GM23248 (cell line): ENCODE data around the gene PHF14.

DNA sequence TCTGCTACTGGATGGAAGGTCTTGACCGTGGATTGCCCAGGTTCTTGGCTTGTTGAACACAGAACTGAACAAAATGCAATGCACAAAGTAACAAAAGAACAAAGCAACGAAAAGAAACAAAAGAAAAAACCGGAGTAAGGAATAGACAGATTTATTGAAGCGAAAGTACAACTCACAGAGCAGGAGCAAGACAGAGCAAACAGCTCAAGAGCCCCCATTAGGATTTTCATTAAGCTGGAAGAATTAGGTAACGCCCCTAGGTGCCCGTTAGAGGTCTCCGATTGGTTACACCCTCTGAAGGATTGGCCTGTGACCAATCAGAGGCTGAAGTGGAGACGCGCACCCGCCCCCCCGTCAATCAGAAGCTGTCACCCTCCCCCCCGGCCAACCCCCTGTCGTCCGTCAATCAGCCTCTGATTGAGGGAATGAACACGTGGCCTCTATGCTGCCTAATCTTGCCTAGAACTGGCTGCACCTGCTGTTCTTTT, 1.0 kb upstream of the CCZ1B start:
- RAMPAGE, long total RNA, result no peak

- RAMPAGE, long total RNA, result no peak
These were observed 164.3 kb upstream of the CCZ1B start for GRCh38 chr7:6990387-6990818.

- RAMPAGE, long total RNA, result no peak
These were observed 502 bp upstream of the C1GALT1 start for GRCh38 chr7:7181622-7182461.

- RAMPAGE, long total RNA, result no peak
These were observed 22.5 kb downstream of the COL28A1 start for GRCh38 chr7:7513243-7513528.

DNA sequence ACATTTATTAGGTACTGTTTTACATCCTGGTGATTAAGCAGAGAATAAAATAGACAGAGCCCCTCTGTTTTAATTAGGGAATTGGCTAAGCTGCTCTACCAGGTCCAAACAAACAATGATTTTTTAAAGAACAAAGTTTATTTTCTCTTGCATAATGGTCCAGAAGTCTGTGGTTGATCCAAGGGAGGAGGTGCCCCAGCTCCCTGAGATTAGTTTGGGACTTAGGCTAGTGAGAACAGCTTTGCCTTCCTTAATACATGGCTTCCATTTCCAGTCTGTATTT, 2.9 kb upstream of the MIOS start:
- RAMPAGE, long total RNA, result no peak

GRCh38 chr7:7575863-7576869, 9.5 kb downstream of the MIOS start:
- RAMPAGE, long total RNA, result no peak

DNA sequence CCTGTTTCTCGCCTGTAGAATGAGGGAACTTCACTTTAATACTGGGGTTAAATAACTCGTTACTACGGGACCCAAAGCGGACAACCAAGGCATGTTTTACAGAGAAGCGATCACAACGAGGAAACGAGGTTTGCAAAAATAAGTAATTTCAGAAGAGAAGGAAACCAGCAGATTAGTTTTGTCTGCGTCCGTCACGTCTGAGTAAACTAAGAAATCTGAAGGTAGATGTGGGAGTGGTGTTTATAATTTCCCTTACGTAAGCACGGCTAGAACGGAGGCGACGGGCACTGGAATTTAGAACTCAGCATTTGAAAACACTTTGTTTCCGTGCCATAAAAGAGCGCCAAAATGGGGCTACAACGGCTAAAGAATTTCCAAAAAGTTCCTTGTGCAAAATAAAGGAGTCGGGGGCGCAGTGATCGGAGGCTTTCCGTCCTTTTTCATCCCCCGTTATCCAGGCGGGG, 715 bp upstream of the UMAD1 start:
- RAMPAGE, long total RNA, result no peak

DNA sequence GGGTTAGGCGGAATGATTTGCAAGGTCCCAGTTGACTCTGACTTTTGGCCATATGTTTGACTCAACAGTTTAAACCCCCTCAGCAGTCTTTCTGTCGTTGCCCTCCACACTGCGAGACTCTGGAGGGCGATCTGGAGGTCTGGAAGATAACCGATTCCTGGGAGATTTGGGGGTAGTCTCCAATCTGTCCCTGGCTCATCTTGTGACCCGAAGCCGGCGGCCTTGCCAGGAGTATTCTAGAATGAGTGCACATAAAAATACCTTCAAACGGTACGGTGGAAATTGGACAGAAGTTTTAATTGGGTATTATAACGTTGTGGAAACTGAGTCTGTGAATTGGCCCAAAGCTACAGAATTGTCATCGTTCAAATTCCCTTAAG, 874 bp downstream of the UMAD1 start:
- RAMPAGE, long total RNA, result no peak

DNA sequence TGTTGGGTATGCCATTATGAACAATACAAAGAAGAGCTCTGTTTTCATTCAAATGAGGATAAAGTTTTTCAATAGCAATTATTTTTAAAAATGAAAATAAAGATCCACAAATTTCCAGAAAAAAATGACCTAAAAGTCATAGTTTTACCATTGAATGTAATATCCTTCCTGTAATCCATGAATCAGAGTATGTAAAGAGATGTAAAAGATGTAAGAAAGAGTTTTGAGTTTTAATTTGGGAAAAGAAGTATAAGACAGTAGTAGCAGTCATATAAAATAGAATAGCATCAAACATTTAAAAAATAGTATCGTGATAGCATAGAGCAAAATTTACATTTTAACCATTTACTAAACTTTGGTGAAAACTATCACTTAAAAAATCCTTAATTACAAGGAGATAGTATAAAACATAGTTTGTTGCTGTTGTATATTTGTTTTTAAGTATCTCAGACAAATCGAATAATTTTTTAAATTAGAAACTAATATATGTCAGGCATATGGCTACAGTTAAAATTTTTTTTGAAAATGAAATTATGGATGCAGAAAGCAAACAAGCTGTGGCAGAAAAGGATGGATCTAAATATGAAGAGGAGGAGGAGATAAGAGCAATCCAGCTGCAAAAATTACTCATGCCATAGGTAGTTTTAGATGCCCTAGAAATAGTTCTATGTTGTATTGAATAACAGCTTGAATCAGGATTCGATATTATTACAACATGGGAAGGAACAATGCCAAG, 2.7 kb downstream of the RPA3 start:
- RAMPAGE, long total RNA, result no peak

DNA sequence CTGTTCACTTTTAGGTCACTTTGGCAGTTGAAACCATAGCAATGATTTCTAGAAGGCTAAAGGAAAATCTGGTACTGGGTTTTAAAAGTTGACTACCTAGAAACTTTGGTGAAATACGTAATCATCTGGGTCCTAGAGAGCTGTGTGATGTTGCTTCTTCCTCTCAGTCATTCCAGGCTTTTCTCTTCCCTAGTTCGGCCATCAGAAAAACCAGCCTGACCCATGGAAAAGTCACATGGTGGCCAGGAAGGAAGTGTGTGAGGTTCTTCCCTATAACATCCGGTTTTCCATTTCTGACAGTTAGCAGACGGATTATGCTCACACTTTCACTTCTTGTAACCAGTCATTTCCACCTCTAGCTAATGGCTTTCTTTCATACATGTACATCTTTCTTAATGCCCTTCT, 110.1 kb upstream of the GLCCI1 start:
- RAMPAGE, long total RNA, result no peak

GRCh38 chr7:7882508-7883111, 86.0 kb upstream of the GLCCI1 start:
- RAMPAGE, long total RNA, result no peak

DNA sequence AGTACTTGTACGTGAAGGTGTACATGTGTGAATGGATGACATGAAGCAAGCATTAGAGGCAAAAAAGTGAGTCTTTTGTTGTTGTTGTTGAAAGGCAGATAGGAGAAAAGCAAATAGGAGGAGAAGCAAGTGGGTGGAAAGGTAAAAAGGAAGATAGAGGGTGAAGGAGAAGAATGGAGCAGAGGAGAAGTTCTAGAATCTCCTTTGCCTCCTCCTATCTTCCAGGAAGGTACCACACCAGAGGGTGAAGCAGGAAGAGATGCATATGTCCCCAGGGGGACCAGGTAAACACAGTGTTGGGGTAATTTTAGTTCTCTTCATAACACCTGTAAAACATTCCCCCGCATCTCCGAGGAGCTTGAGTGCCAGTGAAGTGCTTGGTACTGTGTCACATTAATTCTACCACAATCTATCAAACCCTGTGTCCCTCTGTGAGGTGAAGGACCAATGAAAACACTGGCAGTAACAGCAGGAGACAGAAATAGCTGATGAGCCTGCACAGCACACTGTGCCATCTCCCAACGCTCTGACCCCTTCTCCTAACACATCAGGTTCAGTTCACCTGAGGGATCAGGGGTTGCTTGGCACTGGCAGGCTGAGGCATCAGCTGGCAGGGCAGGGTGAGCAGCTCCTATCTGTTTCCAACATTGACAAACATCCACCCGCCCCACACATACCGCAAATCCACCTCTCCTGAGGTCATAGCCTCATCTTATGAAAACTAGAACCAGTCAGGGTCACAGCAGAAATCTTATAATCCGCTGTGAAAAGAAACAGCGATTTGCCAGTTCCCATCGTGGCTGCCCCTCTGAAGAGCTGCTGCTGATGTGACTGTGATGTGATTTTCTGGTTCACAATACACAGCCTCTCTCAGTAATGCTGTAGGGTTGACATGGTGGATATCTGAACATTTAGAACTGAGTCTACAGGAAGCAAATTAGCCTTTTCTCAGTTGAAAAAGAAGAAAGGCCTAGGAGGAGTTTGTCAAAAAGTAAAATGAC, 121.0 kb downstream of the ICA1 start:
- RAMPAGE, long total RNA, result no peak

- RAMPAGE, long total RNA, result no peak
These were observed 84.8 kb downstream of the ICA1 start for GRCh38 chr7:8177139-8177668.

DNA sequence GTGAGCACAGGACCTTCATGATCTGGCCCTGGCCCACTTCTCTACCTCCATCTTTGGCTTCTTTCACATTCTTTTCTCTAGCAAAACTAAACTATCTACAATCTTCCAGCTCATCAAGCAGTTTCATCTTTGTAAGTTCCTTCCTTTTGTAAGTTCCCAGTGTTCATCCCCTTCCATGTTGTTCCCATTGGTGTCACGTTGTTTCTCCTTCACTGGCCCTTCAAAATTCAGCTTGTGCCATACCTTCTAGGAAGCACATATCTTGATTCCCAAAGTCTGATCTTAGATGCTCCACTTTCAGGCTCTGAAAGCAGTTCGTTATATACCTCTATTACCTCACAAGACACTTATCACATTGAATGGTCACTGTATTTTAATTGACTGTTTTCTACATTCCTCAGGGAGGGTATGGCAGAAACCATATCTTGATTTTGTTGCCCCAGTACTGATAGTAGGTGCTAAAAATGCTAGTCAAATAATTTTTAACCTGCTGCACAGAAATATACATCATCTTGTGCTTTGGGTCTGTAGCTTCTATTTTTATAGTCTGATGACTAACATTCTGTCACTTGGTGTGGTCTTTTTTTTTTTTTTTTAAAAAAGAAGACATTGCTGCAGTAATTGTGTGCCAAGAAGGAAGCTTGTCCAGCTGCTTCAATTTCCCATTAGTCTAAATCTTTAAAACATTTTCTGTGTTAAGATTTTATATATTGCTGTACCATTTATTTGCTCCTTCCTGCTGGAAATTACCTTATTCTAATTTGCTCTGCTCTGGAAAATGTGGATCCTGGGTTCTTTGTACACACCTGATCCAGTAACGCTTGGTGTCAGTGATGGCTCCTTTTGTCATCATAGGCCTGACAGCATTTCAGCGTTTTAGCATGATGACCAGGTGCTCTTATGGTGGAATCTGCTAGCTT, 83.7 kb downstream of the ICA1 start:
- RAMPAGE, long total RNA, result no peak

GRCh38 chr7:8232496-8233357, 29.2 kb downstream of the ICA1 start:
- RAMPAGE, long total RNA, result no peak

GRCh38 chr7:8351548-8352023, 81.8 kb upstream of the NXPH1 start:
- RAMPAGE, long total RNA, result no peak

DNA sequence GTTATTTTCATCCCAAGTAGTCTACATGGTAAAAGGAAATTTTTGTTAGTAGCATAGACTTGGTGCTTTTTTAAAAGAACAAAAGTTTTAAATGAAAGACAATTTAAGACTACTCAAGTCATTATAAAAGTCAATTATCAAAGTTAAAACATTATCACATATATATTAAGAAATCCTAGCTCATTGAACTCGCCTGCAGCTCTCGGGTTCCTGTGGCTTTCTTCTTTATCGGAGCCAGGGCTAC, 489.0 kb downstream of the NDUFA4 start:
- RAMPAGE, long total RNA, result no peak

- RAMPAGE, long total RNA, result no peak
These were observed at the start of gene PHF14 for GRCh38 chr7:10973472-10974053. TSS of gene PHF14 (plus strand) at chr7:10973872.

DNA sequence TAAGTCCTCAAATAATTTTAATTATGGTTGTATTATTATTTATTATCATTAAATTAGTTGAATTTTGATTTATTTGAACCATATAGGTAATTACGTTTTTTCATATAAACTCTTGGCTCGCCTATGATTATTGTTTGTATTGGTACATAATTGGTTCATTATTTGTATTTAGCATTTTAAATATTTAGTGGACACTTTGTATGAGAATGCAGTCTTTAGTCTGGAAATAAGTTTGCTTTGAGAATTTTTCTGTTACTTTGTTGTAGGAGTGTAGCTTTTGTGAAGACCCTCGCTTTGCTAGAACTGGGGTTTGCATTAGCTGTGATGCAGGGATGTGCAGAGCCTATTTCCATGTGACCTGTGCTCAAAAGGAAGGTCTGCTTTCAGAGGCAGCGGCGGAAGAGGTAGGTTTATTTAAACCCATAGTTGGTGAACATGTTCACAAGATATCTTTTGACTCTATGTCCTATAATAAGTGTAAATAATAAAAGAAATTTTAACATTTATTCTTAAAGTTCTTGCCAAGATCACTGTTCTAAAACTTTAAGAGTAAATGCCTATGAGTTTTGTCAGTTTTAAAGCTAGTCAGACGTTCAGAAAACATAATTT, 54.8 kb downstream of the PHF14 start:
- RAMPAGE, long total RNA, result no peak

GRCh38 chr7:11237603-11238299, 264.1 kb downstream of the PHF14 start:
- RAMPAGE, long total RNA, result no peak